Anterior vena cava (tissue), 1 donor: ENCODE measurements around the genes KIAA0319L and THRAP3.

DNA sequence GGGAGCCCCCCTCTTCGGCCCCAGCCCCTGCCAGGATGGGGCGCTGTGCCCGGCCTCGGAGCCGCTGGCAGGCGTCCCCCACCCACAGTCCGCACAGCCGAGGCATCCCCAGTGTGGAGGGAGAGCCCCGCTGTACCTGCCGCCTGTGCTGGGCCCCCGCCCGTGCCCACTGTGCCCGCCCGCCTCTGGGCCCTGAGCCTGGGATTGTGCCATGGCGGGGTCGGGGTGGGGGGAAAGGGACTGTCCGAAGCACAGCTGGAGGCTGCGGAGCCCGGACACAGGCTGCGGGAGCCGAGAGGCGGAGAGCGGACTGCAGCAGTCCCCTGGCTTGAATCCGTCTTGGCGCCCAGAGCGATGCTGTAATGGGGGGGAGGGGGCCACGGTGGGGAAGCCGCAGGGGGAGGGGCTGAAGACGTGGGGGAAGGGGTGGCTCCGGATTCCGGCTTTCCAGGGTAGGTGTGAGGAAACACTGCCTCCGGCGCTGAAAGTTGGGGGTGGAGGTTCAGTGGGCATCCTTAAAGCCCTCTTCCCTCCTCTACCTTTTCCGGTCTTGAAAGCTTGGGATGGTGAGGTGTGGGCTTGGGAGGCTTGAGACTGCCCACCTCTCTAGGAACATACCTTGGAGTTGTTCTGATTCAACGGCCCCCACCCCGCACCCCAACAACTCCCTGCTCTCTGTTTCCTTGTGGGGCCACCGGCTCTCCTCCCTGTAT lies 870 bp upstream of the DLGAP3 start:
- PRO-cap: no peak

GRCh38 chr1:35357318-35357896 lies 88.9 kb downstream of the ZMYM4 start:
- PRO-cap: no peak

DNA sequence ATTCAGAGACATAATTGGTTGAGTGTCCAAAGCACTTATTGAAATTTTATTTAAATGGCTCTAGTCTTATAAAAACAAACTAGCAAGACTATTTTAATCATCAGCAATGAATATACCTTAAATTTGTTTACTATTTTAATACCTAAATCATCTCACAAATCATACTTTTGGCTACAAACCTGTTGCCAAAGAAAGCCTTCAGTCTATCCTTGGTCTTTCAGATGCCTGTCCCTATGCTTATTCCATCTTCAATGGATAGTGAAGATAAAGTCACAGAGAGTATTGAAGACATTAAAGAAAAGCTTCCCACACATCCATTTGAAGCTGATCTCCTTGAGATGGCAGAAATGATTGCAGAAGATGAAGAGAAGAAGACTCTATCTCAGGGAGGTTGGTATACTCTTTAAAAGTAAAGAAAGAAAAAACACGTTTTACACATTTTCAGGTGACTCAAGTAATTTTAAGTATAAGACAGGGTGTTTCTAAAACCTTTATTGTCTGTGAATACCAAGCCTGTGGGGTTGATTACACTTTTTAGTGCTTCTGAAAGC lies 128.7 kb downstream of the ZMYM4 start:
- PRO-cap: no peak

GRCh38 chr1:35502735-35503500 lies 54.3 kb downstream of the KIAA0319L start:
- PRO-cap: no peak

GRCh38 chr1:35556957-35557951 lies at the start of gene KIAA0319L:
TSS of gene KIAA0319L (minus strand) at chr1:35557403.
- PRO-cap: unidirectional peak, minus-strand start at chr1:35557430; bidirectional peak, plus-strand start at chr1:35557820, minus-strand start at chr1:35557597

GRCh38 chr1:35769041-35769822 lies 546 bp downstream of the CLSPN start:
- PRO-cap: bidirectional peak, plus-strand start at chr1:35769572, minus-strand start at chr1:35769508

GRCh38 chr1:35804492-35804922 lies 3.3 kb upstream of the AGO4 start:
- PRO-cap: no peak

DNA sequence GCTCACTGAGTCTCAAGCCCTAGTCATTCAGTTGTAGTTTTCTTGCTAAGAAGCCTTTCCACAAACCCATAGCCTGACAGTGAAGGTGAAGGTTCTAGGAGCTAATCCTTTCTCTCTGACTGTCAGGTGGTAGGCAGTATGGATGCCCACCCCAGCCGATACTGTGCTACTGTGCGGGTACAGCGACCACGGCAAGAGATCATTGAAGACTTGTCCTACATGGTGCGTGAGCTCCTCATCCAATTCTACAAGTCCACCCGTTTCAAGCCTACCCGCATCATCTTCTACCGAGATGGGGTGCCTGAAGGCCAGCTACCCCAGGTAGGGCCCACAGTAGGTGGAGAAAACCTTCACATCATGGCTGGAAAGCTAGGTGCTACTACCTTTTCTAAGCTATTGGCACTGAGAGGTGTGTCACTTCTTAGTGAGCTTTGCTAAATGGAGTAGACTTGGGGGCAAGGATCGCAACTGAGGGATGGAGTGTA lies 15.6 kb upstream of the AGO3 start:
- PRO-cap: no peak

DNA sequence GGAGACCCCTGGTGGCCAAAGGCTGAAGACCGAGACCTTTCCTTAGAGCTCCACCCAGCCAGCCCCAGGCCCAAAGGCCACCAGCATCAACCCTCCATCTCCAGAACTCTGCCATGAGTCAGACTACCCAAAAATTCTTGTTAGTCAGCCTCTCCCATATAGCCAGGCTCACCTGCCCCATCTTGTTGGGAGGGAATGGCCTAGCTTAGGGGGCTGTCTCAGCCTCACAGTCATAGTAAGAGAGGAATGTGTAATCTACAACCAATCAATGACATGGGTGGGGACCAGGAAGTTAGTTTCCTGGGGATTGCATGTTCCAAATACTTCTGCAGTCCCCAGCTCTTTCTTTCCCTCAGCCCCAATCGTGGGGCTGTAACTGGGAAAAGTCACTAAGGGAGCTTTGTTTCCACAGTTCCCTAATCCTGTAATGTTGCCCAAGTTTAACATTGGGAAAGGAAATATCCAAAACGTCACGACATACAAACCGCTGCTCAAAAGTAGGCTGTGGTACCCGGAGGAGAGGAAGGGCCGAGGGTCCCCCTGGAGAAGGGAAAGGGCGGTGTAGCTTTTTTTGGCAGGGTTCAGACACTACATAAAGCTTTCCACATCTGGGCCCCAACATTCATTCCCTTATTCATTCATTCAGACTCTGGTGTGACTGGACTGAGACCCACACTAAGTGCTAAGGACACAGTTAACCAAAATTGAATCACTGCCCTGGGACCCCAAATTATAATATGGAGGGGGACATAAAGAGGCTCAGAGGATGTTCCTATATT lies 10.1 kb upstream of the COL8A2 start:
- PRO-cap: no peak

- PRO-cap: no peak
Measured at GRCh38 chr1:36166862-36167878, 11.2 kb downstream of the MAP7D1 start.

DNA sequence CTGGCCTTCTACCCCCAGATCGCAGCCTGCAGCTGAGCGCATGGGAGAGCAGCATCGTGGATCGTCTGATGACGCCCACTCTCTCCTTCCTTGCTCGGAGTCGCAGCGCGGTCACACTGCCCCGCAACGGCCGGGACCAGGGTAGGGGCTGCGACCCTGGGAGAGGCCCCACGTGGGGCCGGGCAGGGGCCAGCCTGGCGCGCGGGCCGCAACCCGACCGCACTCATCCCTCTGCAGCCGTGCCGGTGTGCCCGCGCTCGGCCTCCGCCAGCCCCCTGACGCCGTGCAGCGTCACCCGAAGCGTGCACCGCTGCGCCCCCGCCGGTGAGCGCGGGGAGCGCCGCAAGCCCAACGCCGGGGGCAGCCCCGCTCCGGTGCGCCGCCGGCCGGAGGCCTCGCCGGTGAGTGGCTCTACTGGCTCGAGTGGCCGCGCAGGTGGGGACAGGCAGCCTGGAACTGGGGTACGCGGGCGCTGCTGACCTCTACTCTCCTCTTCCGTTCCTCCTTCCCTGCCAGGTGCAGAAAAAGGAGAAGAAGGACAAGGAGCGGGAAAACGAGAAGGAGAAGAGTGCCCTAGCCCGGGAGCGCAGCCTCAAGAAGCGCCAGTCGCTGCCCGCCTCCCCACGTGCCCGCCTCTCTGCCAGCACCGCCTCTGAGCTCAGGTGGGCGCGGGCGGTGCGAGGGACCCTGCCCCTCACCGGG lies 20.4 kb downstream of the MAP7D1 start:
- PRO-cap: no peak

GRCh38 chr1:36203314-36204202 lies 20.7 kb upstream of the THRAP3 start:
- PRO-cap: no peak

GRCh38 chr1:36212891-36213286 lies 11.4 kb upstream of the THRAP3 start:
- PRO-cap: no peak

DNA sequence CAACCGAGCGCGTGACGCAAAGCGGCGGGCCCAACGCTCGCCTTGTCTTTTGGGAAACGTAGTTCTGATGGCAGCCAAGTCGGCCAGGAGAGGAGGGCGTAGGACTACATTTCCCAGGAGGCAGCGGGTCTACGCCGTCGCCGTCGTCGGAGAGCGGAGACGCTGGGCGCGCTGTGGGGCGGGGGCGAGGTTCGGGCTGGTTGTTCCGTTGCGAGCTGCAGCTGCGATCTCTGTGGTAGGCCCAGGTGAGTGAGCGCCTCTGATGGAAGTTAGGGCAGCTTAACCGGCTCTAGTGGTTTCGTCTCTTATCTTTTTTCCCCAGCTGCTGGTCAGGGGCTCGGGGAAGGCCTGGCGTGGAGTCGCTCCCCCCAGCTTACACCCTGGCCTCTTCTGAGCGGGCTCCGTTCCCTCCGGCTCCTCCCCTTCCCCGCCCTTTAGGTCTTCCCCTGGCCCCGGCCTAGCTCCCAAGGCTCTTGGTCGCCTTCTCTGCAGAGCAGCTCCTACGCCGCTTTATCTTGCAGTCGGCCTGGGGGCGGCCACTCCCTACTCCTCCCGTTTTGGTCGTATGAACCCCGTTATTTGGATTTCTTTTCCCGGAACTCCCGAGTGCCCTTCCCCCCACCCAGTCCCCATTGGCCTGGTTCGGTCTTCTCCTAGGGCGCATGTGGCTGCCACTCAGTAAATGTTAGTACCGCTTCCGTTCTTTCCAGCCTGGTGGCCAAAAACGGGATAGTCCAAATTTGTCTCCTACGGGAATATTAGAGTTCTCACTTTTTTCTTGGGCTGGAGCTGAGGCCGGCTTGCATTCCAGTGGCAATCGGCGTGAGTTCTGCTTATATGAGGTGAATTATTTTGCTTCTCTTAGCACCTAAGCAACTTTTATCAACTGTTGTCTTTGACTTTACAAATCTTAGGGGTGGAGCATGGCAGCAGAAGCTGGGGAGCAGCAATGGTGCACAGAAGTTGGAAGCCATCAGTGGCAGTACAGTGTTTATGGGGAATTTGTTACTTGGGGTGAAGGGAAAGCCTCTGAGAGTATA lies at the start of gene THRAP3:
Gene THRAP3, plus strand, starts transcription at position 183 of the 1,040 bp plus-strand sequence.
- PRO-cap: bidirectional peak, plus-strand start at position 174 of the sequence, minus-strand start outside the sequence; bidirectional peak, plus-strand start at position 476 of the sequence, minus-strand start at position 375 of the sequence

GRCh38 chr1:36321042-36322051 lies 2.1 kb downstream of the EVA1B start:
- PRO-cap: bidirectional peak, plus-strand start at chr1:36321433, minus-strand start at chr1:36321243

DNA sequence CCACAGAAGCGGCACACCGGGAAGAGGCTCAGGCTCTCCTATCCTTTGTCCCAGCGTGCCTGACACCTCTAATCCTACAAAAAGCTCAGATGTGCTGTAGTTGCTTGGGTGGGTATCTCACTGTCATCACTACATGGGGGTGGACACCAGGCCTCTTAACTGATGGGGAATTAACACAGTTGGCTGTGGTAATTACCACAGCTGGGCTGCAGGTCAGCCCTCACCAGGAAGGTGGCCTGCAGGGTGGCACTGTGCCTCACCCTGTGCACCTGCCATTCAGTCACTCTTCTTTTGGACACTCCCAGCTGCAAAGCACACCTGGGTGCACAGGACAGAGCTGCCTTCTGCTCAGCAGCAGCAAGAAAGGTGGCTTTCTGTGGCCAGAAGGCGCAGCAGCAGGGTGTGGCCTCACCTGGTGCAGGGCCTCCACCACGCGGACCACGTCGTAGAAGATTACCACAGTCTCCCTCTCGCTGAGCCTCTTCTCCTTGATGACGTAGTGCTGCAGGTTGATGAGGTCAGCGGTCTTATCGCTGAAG lies 30.9 kb downstream of the STK40 start:
- PRO-cap: no peak

- PRO-cap: no peak
Measured at GRCh38 chr1:36486247-36486567, 3.5 kb upstream of the CSF3R start.

DNA sequence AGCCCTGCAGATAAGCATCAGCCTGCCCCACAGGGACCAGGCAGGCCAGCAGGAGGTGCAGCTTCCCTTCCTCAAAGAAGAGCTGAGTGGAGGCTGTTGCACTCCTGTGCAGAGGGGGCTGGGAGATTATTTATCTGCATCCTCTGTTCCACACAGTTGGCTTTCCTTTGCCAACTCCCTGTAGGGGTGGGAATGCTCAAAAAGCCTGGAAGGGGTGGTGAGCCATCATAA lies 83.1 kb upstream of the ZC3H12A start:
- PRO-cap: unidirectional peak, plus-strand start at position 79 of the sequence

GRCh38 chr1:37473574-37473937 lies 824 bp upstream of the ZC3H12A start:
- PRO-cap: no peak

GRCh38 chr1:37473938-37474262 lies 480 bp upstream of the ZC3H12A start:
- PRO-cap: no peak